Penis (tissue), 1 donor: ENCODE measurements around a stretch of chr10.

DNA sequence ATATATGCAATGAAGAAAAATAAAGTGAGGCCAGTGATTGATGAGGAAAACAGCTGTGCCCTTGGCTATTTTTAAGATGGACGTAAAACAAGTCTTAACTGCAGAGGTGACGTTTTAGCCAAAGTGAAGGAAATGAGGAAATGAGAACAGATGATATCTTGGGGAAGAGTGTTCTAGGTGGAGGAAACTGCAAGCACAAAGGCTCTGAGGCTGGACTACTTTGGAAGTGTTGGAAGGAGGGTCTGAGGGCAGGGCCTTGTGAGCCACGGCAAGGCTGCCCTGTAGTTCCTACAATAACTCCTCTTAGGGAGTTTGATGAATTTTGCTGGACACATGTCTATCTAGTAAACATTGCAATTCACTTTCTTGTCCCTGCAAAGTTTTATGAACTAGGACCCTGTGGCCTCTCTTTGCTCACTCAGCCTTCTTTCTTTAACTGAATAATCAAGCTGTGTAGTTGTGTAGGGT, 140.4 kb upstream of the AKR1E2 start:
- PRO-cap = no peak

GRCh38 chr10:4733010-4733791, 92.8 kb upstream of the AKR1E2 start:
- PRO-cap = unidirectional peak, minus-strand start at chr10:4733163

DNA sequence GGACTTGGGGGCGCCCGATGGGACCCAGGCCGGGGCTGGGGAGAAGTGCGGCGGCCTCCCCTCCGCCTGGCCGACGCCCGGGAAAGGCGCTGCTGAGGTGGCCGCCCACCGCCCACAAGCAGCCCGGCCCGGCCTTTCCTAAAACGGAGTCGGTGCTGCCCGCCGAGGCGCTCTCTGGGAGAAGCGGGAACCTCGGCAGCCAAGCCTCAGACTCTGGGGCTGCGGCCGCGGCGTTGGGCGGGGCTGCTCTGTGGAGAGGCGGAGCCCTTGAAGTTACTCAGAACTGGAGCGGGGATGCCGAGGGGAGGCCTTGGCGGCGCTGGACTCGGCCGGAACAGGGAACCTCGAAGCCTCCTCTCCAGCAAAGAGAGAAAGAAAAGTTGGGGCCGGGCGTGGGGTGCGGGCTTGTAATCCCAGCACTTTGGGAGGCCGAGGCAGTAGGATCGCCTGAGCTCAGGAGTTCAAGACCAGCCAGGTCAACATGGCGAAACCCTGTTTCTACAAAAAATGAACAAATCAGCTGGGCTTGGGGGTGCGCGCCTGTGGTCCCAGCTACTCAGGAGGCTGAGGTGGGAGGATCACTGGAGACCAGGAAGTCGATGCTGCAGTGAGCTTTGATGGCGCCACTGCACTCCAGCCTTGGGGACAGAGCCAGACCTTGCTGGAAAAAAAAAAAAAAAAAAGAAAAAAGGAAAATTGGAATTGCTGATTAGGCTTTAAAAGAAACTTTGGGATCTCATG, 574 bp downstream of the AKR1E2 start:
- PRO-cap = bidirectional peak, plus-strand start at position 280 of the sequence, minus-strand start at position 208 of the sequence

DNA sequence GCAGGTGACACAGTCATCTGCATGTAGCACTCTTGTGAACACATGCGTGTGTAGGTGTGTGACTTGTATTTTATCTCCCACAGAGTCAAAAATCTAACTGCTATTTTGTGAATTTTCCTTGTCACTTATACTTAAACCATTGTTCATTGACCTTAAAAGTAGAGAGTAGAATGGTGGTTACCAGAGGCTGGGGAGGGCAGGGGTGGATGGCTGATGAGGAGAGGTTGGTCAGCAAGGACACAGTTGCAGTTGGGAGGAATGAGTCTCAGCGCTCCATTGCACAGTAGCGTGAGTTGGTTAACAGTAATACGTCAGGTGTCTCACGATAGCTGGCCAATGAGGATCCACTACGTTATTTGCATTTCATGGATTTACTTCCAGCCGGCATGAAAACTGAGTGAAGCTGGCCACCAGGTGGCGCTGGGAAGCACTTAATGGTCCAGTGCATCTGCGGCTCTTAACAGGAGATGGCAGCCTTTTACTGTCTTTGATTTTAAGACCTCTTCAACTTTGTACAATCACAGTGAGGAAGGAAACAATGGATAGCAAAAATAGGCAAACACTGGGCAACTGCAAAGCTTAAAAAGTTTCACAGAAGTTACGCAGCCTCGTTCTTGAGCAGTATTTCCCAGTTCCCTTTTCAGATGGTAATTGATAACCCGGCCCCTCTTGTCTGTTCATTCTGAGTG, 23.6 kb downstream of the AKR1E2 start:
- PRO-cap = no peak

GRCh38 chr10:4968549-4969585, 5.7 kb downstream of the AKR1C1 start:
- PRO-cap = no peak

DNA sequence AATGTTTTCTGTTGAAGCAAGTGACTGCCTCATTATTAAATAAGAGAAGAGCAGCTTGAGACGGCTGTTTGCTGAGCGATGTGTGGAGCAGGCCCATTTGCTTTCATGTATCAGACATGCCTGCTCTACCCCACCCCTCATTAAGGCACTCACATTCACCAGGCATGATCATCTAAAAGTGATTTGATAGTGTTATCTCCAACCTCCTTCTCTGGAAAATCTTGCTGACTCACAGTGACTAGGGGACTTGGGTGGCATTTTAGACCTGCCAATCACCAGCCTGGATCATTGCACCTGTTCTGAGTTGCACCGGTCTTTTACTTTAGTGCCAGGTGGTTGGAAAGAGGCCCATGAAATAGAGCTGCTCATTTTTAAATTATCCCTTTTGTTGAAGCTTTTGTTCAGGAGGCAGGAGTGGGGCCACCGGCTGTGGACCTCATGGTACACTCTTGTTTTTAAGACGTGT, 16.6 kb upstream of the AKR1C2 start:
- PRO-cap = no peak

- PRO-cap = no peak
These were observed 37.6 kb upstream of the AKR1C2 start for GRCh38 chr10:5041205-5041789.

- PRO-cap = no peak
These were observed 1.2 kb upstream of the AKR1C3 start for GRCh38 chr10:5093048-5093434.

- PRO-cap = no peak
These were observed 988 bp downstream of the AKR1C3 start for GRCh38 chr10:5095234-5095570.

DNA sequence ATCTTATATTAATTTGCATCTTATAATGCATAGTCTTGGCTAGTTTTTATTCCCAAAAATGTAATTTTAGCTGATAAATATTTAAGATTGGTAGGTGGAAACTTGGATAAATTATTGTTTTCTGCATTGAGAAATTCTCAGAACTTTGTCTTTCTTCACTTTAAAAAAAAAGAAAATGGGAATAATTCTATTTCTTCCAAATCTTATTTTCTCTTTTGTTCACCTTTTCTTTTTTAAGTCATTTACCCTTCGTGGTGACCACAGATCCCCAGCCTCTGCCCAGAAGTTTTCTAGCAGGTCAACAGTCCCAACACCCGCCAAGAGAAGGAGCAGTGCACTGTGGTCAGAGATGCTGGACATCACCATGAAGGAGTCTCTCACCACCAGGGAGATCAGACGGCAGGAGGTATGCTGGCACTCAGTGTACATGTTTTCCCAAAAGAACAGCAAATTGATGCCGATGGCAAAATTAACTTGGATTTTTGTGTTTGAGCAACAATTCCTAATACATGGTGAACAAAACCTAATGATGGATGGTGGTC, 39.8 kb downstream of the NET1 start:
- PRO-cap = no peak

- PRO-cap = no peak
These were observed 42.7 kb downstream of the CALML5 start for GRCh38 chr10:5456471-5457186.

- PRO-cap = no peak
These were observed 19.9 kb downstream of the CALML5 start for GRCh38 chr10:5479347-5479943.

GRCh38 chr10:5626318-5626972, 40.0 kb downstream of the ASB13 start:
- PRO-cap = no peak

DNA sequence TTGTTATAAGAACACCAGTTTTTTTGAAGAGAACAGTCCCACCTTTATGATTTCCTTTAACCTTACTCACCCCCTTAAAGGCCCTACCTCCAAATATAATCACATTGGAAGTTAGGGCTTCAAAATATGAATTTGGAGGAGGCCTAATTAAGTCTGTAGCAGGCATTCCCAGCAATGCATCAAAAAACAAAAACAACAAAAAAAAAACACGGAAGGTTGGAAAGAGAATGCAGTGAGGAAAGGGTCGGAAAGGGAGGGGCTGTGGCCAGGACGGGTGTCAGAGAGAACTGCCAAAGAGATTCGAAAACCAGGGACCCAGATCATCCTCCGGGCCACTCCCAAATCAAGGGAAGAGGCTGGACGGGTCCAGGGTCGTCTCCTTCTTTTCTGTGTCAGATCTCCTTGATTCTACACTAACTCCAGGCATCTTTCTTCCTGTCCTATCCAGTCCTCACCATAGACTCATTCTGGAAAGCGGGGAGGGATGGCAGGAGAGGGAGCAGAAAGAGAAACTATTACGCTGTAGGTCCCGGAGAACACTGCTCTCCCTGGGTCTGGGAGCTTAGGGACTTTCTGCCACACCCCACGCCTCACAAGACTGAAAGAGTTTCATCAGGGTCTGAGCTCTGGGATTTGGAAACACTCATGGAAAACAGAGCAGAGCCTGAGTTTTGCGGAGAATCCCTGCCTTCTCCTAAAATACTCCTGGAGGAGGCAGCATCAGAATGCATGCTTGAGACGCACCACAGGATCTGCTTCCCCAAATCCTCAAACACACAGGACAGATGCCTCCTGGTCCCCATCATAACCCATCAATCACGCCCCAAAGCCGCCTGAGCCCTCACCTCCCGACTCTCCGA, 38.2 kb downstream of the ASB13 start:
- PRO-cap = unidirectional peak, minus-strand start at position 538 of the sequence

GRCh38 chr10:5747093-5747675, 62.5 kb downstream of the TASOR2 start:
- PRO-cap = no peak

DNA sequence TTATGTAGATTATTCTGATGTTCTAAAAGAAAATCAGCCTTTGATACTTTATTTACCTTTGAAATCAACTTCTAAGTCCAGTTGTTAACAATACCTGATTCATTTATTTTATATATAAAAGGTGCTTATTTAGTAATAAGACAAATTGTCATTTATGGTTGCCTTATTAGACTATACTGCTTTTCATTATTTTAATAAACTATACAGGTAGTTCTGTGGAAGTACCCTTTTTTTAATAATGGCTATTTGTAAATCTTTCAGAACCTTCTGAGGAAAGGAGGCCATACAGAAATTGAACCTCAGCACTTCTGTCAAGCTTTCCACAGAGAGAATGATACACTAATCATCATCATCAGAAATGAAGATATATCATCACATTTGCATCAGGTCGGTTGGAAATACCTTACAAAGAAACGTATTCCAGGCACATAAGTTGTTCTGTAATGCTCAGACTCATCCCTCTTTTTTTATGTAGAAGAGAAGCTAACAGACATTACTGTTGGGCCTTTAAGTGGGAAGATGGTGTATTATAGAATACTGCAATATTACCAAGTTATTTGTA, 56.8 kb downstream of the GDI2 start:
- PRO-cap = no peak

GRCh38 chr10:5809439-5810007, 3.7 kb downstream of the GDI2 start:
- PRO-cap = no peak

DNA sequence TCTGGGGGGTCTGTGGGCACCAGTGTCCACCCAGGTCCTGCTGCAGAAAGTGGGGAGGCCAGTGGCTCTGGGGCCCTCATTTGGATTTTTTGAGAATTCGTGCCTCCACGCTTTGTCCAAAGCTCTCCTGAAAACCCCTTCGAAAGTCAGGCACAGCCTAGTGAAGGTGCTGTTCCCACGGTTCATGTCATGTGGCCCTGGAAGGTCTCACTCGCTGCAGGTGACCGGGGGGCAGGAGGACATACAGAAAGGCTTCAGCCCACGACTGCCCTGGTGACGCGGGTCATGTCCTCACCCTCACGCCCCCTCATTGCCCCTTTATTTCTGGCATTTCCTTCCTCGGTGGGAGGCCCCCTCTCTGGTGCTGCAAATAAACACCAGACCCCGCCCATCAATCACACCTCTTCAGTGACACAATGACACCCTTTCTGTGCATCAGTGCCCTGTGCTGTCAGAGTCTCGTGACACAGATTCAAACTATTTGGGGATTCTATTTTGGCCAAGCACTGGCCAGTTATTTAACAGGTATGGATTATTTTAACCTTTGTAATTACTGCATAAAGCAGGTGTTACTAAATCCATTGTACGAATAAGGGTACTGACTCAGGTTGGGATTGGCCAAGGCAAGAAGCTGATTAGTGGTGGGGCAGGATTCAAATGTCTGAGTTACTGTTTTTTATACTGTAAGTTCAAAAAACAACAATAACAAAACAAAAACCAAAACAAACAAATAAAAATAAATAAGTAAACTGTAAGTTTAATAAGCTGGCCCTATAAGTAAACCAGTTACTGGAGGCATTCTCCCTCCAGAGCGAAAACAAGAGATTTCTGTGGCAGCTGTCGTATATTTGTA, 27.8 kb upstream of the GDI2 start:
- PRO-cap = no peak

DNA sequence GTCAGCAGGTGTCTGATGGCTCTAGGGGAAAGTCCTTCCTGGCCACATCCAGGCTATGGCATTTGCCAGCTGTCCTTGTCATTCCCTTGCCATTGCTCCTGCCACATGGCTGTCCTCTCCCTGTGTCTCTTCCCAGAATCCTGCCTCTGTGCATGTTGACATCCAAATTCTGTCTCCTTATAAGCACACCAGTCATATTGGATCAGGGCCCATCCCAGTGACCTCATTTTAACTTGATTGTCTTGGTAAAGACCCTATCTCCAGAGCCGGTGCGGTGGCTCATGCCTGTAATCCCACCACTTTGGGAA, 6.9 kb upstream of the IL15RA start:
- PRO-cap = no peak

- PRO-cap = no peak
These were observed 3.8 kb upstream of the IL2RA start for GRCh38 chr10:6065883-6066377.